Ascending aorta (tissue), 1 donor: Measurements from ENCODE around the genes SLC13A2, SPAG5 and PROCA1.

GRCh38 chr17:28472911-28473907, at the start of gene SLC13A2:
Gene SLC13A2, plus strand, starts transcription at chr17:28473644.
- PRO-cap = no peak

- PRO-cap = no peak
Measured at GRCh38 chr17:28474091-28474649, 726 bp downstream of the SLC13A2 start.

DNA sequence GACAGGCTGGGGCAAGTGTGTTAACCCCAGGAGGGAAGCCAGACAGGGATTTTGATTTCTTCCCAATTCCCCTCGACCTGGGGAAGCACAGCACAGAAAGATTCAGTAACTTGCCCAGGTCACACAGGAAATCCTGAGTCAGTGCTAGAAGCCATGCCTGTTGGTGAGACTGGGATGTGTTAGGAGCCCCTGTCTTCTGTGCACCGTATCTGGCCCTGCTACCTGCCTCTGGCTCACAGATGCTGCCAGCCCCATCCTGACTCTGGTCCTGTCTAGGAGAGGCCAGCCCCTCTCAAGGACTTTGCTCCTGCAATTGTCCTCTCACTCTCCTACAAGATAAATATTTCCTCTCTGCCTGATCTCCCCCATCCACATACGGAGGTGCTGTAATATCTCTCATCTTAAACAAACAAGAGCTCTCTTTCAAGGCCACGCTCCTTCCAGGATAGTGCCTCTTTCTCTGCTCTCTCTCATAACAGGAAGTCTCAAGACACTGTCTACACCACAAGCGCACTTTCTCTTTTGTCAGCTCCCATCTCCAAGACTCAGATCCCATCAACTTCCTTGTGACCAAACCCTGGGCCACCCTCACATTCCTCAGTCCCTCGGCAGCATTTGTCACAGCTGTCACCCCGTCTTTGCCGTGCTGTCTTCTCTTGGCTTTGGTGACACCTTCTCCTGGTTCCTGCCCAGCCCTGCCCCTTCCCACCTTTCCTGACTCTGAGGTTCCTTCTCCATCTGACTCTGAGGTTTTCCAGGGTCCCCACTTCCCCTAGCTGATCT, 1.8 kb downstream of the SLC13A2 start:
- PRO-cap = no peak

DNA sequence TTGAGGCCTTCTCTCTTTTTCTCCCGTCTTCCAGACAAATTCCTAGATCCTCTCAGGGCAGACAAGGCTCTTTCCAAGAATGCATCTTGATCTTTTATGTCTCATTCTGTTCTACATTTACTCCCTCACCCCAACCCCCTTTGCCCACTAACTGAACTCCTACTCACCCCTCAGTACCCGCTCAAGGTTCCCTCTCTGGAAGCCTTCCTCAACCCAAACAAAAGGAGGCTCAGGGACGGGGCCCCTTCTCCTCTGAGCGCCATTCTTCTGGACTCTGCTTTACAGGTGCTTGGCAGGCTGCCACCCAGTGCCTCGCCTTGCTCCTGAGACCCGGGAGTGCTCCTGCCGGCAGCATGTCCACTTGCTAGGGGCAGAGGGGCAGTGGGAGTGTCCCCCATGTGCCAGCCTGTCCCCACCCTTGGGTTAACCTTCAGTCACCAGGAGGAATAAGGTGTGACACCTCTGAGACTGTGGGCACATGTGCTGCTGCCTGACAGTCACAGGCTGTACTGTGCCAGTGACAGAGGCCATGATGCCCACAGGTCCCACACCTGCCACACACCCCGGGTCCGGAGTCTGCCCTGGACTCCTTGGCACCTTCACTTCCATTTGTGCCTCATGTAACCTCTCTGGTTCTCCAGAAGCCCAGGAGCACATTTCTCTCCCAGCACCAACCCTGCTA, 9.3 kb downstream of the SLC13A2 start:
- PRO-cap = no peak

- PRO-cap = no peak
Measured at GRCh38 chr17:28524984-28525768, 19.0 kb downstream of the FOXN1 start.

DNA sequence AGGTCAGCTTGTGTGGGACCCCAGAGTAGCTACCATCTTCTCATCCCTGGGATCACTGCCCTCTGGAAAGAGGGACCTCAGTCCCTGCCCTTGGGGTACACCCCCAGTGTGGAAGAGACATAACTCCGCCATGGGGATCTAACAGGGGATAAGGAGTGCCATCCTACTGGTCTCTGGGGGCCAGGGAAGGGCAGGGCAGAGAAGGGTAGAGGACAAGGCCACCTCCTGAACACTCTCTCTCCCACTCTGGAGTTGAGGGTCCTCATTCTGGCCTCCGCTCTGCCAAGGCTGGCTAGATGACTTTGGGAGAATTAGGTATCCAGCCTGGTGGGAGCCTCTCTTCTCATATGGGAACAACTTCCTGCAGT, 3.7 kb downstream of the UNC119 start:
- PRO-cap = no peak

DNA sequence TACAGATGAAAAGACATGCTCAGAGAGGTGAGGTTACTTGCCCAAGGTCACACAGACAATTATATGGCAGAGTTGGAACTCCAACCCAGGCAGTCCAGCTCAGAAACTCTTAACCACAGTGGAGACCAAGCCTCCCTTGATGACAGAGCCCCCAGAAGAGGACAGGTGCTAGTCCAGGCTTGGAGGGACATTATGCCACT, 950 bp downstream of the UNC119 start:
- PRO-cap = no peak

DNA sequence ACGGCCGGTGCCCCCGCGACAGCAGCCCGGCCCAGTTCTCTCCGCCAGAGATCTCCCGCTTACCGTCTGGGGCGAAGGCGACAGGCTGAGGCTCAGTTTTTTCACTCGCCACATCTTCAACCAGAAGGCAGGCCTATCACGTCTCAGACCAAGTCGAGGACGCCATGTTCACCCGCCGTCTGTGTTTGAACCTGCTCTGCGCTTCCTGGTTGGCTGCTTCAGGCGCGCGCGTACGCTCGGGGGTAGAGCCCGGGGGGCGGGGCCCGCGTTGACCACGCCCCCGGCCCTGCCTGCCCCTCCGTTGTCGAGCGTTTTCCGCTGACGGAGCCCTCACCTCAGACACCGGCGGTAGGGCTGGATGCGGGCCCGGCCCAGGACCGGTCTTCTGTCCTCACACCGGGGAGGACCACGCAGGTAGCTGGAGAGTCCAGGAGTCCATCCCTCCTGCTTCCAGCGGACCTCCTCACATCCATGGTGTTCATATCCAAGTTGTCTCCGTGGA, at the start of gene SPAG5:
SPAG5 (minus strand) TSS at position 193 of the 502 bp plus-strand sequence.
- PRO-cap = bidirectional peak, plus-strand start at position 338 of the sequence, minus-strand start at position 187 of the sequence

DNA sequence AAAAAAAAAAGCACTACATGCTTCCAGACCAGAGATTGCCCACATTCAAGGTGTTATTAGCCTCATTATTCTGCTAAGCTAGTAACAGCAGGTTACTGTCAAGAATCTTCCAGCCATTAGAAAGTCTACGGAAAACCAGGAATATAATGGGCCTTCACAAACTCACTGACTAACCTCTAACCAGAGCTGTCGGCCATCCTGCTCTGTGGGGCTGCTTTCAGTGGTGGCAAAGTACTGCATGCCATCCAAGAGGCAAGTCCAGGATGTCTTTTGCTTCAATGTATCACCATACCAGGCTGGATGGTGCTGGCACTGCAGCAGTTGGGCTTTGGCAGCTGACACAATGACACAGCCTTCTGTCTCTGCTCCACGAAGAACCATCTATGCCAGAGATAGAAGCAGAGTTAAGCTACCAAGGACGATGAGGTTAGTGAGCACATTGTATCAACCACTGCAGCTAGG, 9.6 kb upstream of the RSKR start:
- PRO-cap = no peak

- PRO-cap = bidirectional peak, plus-strand start at chr17:28645310, minus-strand start at chr17:28645133
Measured at GRCh38 chr17:28645253-28645828, 383 bp upstream of the BLTP2 start.

DNA sequence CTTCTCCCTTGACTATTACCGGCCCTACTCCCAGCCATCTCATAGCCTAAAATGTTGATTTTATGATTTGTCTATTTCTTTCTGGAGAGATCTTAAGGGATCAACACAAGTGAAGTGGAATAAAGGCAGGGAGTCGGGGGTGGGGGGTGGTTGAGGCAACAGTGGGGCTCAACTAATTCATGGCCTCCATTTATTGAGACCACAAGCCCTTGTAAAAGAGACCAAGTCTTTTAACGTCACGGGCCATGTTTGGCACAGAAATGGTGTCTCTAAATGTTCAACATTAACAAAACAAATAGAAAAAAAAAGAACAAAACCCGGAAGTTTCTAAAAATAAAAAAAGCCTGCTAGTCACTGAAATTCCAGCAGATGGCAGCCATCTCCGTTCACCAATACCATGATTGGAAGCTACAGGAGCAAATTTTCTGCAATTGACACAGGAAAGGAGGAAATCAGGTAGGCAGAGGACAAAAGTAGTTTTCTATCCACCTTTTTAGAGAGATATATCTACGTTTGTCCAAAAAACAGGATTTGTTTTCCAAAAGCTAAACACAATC, 1.8 kb upstream of the BLTP2 start:
- PRO-cap = no peak

- PRO-cap = no peak
Measured at GRCh38 chr17:28677414-28678394, 15.7 kb downstream of the SUPT6H start.

DNA sequence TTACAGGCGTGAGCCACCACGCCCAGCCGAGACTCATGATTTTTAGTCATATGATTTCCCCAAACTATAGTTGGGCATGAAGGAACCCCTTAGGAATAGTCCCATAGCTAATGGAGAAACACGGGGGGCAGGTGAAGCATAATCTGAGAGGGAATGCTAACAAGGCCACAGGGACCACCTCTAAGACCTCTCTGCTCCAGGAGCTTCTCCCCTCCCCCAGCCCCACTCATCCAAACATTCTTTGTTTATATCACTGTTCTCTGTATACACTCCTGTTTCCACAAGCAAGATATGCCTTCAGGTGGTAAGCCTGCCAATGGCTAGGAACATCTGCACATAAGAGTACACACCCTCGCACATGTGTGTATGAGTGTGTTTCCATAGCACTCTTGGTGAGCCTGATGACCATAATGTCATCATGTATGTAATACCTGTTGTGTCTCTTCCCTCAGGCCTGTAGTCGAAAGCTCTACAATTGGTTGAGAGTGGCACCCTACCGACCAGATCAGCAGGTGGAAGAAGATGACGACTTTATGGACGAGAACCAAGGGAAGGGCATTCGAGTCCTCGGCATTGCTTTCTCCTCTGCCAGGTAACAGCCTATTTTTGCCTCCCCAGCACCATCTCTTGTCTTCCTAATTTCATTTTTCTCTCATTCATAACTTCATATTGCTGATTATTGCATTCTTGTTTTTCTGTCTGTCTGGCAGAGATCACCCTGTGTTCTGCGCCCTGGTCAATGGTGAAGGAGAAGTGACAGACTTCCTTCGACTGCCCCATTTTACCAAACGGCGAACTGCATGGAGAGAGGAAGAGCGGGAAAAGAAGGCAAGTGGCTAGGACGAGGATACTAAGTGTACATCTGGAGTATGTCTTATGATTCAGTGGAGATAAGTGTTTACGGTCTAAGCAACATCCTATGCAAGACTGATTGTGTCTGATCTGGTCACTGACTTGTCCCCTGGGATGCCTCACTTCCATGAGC, 22.4 kb downstream of the SUPT6H start:
- PRO-cap = no peak

DNA sequence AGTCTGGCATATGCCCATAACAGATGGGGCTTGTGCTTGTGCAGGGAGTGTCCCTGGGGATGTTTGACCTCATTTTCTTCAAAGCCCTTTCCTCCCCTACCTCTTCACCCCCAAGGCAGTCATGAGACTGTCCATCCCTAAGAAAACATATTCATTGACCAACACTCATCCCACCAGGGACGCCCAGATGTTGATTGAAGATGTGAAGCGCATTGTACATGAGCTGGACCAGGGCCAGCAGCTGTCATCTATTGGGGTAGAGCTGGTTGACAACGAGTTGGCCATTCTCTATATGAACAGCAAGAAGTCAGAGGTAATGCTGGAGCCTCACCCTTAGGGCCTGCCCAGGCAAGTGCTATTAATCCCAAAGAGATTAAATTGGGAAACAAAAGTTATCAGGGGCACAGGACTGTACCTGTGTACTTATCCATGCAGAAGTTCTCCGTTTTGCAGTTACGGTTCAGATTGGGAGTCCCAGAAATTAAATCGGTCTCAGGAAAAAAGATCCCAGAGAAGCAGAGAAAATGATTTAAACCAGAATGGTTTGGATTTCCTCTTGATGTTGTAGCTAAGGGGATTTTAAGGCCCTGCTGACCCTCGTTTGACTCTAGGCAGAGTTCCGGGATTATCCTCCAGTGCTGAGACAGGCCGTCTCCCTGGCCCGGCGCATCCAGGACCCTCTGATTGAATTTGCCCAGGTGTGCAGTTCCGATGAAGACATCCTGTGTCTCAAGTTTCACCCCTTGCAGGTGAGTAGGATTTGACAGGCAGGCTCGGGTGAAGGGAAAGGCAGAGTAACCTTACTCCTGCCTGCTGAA, 24.7 kb downstream of the SUPT6H start:
- PRO-cap = no peak

DNA sequence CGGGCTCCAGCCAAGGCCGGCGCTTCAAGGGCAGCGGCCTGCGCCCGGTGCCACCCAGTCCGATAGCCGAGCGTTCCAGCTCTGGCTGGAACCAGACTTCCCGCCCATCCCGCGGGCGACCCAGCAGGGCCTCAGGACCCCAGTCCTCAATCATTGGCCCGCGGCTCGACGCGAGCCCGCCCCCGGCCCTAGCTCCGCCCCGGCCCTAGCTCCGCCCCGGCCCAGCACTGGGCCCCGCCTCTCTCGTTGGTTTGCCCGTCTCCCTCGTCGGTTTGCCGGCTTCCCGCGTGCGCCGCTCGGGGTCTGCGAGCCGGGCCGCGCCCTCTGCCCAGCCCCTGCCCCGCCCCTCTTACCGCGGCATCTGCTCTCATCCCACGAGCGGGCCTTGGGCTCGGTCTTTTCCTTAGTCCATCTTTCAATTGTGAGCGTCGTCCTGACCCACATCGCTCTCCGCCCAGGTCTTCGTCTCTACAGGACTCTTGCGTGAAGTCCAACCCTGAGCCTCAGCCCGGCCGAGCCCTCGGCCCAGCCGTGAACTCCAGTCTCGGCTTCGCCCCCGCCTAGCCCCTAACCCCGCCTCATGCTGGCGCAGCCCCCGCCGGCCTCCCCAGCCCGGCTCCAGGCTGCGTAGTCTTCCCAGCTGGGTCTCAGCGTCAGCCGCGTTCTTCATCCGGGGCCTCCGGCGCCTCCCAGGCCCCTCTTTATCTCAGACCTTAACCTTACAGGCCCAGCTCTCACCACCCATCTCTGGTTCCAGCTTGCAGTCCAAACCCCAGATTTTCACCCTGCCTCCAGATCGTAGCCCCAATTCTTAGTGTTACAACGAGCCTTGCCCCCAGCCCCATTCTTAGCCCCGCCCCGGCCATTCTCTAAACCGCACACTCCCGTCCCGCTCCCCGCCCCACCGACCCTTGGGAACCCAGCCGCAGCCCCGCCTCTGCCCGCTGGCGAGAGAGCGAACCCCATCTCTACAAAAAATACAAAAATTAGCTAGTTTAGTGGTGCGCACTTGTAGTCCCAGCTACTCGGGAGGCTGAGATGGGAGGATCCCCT, at the start of gene PROCA1:
PROCA1 (minus strand) TSS at position 672 of the 1,053 bp plus-strand sequence.
- PRO-cap = bidirectional peak, plus-strand start at position 258 of the sequence, minus-strand start at position 64 of the sequence

- PRO-cap = no peak
Measured at GRCh38 chr17:28712270-28712891, 693 bp upstream of the PROCA1 start.

DNA sequence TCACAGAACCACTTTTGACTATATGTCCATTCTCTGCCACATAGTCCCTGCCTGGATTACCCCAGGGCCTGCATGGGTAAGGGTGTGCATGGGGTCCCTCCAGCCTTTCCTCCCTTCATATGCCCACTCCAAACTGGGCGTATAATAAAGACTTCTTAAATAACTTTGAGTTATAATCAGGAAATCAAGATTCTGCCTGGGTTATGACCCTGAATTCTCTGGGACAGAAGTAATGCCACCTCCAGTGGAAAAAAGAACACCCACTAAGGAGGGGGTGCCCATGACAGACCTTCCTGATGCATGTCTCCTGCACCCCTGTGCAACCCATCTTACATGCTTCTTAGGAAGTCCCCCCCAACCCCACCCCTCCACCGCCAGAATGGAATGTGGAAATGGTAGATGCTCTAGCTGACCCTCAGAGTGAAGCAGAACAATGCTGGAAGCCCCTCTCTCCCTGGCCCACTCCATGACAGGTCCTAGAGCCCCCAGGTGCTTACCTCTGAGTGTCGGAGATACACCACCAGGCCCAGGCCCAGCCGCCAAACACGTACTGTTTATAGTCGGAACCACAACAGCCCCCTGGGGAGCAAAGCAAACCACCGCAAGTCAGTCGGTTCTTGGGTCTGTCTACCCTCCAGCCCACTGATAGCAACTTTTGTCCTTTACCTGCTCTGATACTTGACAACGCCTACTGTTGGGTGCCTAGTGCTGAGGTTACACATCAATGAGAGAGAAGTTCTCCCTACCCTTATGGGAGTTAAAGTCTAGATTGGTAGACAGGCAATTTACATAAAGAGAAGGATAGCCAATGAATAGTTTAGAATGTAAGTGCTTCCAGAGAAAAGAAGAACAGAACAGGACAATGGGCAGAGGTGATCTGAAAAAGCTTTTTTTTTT, 8.8 kb downstream of the FLOT2 start:
- PRO-cap = no peak

GRCh38 chr17:28912447-28913375, 9.8 kb upstream of the DHRS13 start:
- PRO-cap = no peak

DNA sequence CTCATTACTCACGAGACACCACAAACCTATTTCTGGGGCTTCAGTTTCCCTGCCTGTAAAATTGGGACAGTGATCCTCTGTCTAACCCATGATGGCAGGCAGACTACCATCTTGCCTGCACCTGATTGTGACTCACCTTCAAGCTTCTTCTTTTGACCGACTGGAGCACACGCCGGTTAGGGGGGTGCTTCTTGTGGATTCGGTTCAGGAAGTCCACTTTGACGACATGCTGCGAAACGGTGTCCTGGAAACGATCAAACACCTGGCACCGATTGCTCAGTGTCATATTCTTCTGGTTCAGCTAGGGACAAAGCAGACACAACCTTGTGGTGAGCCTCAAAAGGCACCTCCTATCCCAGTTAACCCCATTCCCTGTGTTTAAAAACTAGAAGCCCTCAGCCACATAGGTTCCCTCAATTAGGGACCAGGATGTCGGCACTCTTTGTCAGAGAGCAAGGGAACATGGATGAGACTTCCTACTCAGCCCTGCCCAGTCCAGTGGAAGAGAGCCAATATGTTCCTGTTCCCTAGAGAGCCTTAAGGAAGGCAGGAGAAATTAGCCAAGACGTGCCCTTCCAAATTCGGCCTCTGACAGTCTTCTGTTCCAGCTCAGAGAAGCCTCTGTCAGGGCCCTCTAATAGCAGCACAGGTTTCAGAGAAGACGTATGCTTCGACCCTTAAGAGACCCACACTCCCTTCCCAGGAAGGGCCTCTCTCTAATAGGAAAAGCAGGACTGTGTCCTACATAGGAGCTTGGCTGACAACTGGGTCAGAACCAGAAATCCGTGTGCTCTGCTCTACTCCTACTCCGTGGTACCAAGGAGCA, 14.5 kb upstream of the DHRS13 start:
- PRO-cap = no peak

DNA sequence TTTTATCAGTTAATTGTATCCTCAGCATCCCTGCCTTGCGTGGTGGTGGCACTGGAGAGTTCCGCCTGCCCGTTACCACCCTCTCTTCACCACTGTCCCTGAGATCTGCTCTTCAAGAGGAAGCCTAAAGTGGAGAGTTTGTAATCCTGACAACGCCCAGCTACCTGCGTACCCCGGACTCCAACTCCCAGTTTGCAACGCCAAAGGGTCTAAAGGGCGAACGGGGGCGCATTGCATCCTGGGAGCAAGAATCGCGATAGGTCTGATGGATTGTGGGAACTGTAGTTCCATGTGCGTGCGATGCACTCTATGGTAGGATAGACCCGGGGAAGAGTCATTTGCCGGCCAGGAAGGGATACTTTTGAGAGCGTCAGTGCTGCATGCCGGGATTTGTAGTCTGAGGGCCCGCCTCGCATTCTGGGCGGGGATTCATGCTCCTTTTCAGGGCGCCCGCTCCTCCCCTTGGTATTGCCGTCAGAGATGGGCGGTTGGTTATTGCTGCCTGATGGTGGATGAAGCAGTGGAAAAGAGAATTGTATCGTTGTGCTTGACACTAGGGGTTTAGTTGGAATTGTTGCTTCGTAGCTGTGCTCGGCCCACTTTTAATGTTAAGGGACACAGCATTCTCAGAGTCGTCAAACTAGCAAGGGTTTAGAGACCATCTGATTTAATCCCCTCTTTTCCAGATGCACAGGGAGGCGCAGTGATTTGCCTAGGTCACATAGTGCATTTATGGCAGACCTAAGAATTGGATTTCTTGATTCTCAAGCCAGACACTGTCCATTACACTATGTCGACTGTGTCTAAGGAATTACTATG, 1.1 kb upstream of the PHF12 start:
- PRO-cap = unidirectional peak, minus-strand start at position 94 of the sequence; unidirectional peak, minus-strand start at position 187 of the sequence